LHCN-M2 (cell line): Measurements from ENCODE around the gene C5orf52.

GRCh38 chr5:157256471-157257133 lies 9.3 kb upstream of the CYFIP2 start:
- RAMPAGE, long total RNA: no peak

DNA sequence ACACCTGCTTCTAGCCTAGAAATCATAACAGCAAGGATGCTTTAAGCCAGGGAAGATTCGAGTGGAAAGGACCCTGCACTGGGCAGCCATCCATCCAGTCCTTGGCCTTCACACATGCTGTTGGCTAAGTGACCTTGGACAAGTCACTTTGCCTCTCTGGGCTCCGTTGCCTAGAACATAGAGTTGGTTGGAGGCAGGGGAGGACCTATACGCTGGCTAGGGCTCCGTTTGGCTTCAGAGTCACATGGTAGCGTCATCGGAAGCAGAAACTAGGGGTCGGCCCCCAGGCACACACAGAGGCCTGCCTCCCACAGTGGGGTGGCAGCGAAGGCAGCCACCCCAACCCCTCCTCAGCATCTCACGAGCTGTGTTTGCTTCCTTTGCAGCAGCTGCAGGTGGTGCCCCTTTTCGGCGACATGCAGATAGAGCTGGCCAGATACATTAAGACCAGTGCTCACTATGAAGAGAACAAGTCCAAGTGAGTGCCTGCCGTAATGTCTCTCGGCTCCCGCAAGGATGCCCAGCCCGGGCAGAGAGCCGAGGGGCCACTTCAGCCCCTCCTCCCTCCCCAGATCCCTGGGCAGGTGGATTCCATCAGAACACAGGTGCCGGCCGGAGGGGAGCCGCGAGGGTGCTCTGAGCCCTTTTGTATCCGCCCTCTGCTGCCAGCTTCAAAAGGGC lies 36.0 kb downstream of the FNDC9 start:
- RAMPAGE, long total RNA: no peak

- RAMPAGE, long total RNA: no peak
Observed at GRCh38 chr5:157383758-157384423, 38.4 kb upstream of the FNDC9 start.

DNA sequence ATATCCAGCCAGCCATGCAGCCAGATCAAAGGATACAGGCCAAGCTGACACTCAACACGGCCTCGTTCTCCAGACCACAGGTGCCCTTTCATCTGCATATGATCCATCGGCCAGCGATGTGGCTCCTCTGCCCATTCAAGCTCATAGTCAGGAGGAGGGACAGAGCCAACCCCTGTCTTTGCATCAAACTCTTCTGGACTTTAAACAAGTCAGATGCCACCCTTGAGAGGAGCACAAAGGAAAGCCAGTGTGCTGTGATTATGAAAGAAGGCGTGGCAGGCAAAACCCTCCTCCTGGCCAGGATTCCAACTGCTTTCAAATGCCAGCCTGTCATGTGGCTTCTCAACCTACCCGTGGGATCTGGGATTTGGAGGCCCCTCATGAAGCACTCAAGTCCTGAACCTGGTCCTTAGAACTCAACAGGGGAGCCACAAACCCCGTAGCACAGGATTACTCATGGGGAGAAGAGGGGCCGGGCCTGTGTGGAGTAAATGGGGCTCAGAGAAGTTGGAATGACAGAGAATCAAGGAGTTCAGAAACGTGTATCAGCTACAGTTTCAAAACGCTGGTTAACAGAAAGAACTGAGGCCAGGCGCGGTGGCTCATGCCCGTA lies 42.4 kb downstream of the ADAM19 start:
- RAMPAGE, long total RNA: no peak

DNA sequence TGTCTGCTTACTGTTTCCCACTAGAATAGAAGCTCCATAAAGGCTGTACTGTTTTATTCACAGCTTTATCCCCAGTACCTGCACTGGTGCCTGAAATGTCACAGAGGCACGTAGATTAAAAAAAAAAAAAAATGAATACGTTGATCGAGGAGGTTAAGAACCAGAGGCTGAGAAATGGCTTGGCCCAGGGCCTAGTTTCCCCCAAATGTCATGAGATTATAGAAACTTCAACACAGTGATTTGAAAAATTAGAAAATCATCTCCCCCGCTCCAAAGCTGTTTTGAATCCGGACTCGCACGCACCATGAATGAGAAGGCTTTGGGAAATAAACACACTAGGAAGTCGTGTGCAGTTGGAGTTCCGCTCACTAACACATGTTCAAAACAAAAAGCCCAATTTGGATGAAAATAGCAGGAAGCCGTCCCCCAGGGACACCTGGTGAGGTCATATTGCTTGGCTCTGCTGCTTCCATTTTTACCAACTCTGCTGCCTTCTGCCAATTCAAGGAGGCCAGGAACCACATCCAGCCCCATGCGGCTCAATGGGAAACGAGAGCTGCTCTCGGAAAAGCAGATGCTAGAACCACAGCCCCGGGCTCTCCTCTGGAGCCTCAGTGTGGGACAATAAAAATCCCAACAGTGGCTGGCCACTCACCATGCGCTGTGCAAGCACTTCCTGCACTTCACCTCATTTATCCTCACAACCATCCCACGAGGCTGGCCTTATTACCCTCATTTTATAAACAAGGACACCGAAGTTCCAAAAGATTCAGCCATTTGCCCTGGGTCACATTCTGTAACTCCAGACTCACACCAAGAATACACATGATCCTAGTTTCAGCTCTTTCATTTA lies 13.5 kb downstream of the ADAM19 start:
- RAMPAGE, long total RNA: no peak

GRCh38 chr5:157596352-157596909 lies 20.9 kb upstream of the ADAM19 start:
- RAMPAGE, long total RNA: no peak

DNA sequence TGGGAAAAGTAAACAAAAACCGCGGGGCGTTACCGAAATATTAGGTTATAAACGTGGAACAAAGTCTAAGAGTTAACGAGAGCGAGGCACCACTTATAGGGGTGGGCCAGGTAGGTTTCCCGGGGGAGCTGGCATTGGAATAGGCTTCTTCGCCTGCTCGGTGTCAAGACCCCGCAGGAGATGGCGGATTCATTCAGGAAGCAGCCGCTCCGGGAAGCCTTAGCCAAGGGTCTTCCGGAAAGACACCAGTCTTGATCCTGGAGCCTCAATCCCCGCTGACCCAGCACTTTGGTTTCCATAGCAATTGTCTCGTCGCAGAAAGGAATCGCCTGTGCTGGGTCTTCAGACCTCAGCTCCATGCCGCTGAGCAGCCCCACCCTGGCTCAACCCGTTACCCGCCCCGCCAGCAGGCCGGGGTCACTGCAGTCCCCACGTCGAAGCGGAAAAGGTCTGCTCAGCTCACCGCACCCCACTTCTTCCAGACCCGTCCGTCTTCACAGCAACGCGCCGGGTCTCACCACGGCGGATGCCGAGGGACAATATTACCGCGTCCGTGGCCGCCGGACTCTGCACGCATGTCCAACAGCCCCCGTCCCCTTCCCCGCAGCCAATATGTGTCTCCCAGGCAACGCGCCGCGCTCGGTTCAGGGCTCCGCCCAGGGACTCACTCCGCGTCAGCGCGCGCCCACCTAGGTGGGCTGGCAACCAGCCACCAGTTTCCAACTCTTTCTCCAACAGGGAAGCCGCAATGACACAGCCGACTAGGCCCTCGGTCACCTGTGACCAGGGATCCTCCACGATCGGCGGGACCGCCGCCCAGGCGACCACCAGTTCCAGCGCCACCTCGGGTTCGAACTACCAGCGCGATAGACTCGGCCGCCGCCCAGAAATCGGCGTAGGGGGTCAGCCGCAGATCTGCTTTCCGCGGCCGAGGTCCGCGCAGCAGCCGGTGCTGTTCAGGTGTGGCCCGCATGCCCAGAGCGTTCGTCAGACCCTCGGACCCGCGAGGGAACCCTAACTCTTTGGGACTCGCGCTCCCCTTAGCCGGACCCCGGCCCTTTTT lies at the start of gene C5orf52:
C5orf52 (plus strand) TSS at position 667 of the 1,063 bp plus-strand sequence.
- RAMPAGE, long total RNA: no peak

DNA sequence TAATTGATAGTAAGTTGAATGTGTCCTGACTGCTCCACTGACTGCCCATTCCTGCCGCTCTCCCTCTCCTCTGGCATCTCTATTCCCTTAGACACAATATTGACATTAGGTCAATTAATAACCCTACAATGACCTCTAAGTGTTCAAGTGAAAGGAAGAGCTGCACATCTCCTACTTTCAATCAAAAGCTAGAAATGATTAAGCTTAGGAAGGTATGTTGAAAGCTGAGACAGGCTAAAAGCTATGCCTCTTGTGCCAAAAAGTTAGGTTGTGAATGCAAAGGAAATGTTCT lies 13.0 kb downstream of the CLINT1 start:
- RAMPAGE, long total RNA: no peak

GRCh38 chr5:157861166-157861635 lies 2.3 kb upstream of the CLINT1 start:
- RAMPAGE, long total RNA: no peak

- RAMPAGE, long total RNA: no peak
Observed at GRCh38 chr5:158727721-158728588, 371.8 kb downstream of the EBF1 start.

GRCh38 chr5:158740071-158740556 lies 359.6 kb downstream of the EBF1 start:
- RAMPAGE, long total RNA: no peak

DNA sequence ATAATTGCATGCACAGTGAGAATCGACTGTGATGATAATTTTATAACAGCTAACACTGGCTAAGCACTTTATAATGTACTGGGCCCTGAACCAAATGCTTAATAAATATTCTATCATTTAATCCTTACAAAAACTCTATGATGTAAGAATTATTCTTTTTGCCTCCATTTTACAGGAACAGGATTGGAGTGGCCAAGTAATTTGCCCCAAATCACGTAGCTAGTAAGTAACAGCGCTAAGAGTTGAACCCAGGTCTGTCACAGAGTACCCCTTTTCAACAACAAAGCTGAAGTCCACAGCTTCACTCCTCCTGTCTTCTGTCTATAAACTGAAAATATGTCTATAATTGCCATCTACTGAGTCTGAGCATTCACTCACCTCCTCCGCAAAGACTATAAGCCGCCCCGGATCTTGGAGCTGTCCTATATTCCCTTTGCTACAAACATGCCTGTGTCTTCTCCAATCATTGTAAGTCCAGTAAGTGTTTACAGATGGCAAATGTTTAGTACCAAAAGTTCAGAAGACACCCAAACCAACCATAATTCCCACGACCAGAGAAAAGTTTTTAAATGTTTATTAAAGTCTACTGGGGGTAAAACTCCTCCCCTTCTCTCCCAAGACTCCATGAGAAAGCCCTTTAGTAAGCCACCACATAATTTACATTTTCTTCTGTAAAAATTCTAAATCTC lies 81.0 kb downstream of the EBF1 start:
- RAMPAGE, long total RNA: no peak

- RAMPAGE, long total RNA: no peak
Observed at GRCh38 chr5:159021414-159022735, 77.8 kb downstream of the EBF1 start.

- RAMPAGE, long total RNA: no peak
Observed at GRCh38 chr5:159098254-159098746, 1.4 kb downstream of the EBF1 start.

DNA sequence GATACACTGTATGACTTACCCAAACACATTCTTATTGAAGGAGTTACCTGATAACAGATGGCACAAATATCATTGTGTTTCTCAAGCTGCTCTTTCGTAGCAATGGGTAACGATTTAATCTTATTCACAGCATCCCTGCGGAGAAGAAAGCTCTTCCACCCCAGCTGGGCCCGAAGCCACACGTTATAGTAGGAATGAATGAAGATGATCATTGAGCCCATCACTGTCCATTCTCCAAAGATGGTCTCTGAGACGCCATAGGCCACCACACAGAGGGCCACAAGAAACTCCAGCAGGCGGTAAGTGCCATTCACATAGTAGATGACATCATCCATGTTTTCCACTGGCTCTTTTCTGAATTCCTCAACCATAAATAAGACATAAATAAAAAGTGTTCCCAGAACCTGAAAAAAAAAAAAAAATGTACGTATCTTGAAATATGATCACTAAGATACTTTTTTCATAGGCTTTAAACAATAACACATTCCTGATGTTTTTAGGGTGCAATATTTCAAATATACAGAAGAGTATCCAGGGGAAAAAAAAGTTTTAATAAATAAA lies 48.1 kb downstream of the RNF145 start:
- RAMPAGE, long total RNA: no peak

DNA sequence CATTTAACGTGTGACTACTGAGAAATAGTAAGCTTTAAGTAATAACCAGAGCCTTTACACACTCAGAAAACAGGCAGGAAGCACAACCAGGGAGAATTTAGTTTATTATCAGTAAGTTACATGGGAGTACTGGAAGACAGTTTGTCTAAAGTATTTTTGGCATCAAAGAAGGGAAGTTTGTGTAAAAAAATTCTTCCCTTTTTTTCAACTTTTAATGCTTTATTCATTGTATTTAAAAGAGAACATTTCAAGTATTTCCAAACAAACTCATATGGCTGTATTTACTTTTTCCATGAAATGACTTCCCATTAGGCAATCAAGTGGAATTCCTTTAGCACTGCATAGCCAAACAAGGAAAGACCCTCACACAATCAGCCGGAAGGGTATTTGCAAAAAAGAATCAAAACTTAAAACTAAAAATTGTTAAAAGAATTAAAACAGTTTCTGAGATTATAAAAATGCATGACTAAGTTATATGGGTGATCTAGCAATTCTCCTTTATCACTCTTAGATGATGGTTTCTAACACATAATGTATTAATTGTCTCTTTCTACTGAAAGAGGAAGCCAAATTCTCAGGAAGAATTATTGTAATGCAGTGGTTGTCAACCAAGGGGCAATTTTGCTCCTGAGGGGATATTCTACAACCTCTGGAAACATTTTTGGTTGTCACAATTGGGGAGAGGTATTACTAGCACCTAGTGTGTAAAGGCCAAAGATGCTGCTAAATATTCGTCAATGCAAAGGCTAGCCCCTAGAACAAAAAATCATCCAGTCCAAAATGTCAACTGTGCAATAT lies 26.5 kb downstream of the RNF145 start:
- RAMPAGE, long total RNA: no peak

DNA sequence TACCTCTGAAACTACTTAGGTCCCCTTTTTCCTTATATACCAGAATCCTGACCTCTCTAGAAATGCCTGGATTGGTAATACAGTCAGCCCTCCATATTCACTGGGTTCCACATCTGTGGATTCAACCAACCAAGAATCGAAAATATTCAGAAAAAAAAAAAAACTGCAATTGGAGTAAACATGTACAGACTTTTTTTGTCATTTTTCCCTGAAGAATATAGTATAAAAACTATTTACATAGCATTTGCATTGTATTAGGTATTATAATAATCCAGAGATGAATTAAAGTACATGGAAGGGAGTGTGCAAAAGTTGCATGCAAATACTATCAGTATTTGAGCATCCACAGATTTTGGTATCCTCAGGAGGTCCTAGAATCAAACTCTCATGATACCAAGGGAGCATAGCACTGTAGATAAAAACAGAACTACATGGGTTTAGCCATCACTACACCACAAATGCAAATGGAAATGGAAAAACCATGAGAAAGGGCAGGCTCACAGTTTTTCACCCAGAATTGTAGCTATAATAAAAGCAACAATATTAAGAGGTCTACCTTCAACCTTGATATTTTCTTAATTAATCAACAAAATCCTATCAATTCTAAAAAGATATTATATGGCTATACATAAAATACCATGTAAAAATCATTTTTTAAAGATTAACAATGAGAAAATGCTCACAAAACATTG lies 17.3 kb downstream of the RNF145 start:
- RAMPAGE, long total RNA: no peak

GRCh38 chr5:159210143-159210734 lies 886 bp upstream of the RNF145 start:
- RAMPAGE, long total RNA: no peak

- RAMPAGE, long total RNA: no peak
Observed at GRCh38 chr5:159337438-159337908, 7.2 kb upstream of the IL12B start.

DNA sequence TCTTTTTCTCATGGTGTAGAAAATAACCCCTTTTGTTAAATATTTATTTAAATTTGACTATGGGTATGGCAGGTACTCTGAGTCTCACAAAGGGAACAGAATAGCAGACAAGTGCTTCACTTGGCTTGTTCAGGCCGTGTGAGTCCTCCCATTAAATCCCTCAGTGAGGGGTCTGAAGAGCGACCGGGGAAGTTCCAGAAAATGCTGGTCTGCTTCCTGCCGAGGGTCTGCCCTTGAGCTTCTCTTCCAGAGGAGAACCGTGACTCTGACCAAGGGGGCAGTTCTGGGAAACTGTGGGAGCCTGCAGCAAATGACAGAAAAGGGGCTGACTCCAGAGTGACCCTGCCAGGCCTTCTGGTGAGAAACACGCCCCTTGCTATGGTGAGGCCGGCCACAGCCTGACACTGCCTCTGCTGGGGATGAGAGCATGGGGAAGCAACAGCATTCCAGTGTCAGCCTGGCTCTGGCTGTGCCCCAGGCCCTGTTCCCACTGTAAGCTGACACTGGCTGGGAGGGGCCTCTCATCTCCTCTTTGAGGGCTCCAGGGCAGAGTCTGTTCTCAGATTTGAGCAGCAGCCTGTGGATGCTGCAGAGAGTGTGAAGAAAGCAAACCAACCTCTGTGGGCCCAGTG lies 179.9 kb upstream of the IL12B start:
- RAMPAGE, long total RNA: no peak